Metanephros (tissue), 2 donors: ENCODE measurements around a stretch of chr1.

GRCh38 chr1:67521845-67522409 is 91.7 kb upstream of the SERBP1 start:
- RAMPAGE, long total RNA: no peak

- RAMPAGE, long total RNA: no peak
Measured at GRCh38 chr1:67540177-67540860, 110.1 kb upstream of the SERBP1 start.

GRCh38 chr1:67561533-67562375 is 123.2 kb upstream of the GADD45A start:
- RAMPAGE, long total RNA: no peak

DNA sequence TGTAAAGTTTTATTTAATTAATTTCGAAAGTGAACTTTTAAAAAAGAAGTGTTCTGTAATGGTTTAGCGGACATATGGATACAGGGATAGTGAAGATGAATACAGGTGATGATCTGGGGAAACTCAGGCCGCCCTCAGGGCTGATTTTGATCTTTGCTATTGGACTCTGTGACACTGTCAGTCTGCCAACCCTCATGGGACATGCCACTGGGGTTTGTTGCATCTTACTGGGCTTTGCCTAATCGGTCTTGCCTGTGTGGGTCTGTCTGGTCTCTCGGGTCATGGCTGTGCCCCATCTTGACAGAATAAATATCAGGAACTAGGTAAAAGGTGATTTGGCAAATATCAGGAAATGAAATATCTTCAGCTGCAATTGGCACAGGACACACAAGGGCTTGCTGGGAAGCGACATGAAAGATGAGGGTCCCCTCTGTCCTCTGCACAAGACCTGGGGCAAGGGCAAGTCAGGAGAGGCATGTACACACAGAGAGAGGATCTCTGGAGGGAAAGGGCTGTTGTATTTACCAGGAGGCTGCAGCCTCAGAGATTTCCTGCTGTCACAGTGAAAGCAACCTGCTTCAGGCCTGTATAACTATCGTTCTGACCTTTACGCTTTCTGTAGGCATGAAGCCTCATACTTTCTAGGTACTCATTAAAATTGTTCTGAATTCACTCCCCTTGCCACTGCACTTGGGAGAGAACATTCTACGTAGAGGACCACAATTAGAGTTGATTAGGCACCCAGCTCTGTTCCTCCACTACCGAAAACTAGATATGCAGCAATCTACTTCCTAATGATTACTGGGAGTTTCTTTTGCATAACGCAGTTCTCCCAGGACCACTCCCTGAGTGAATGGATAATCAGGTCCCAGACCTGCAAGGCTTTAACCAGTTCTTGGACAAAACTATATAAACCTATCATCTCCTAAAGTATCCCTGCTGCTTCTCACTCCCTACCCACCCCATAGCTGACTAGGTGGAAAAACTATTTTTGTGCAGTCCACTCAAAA is 51.9 kb upstream of the GADD45A start:
- RAMPAGE, long total RNA: no peak

DNA sequence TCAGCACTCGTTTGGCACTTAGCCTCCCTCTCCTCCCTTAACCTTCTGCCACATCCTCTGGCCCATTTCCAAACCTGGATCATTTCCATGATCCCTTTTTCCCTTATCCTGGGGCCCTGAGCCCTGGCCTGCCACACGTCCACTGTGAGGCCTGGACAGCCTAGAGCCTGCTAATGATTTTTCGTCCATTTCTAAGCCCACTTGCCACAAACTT is 37.9 kb upstream of the GADD45A start:
- RAMPAGE, long total RNA: no peak

GRCh38 chr1:67715823-67716259 is 30.8 kb downstream of the GADD45A start:
- RAMPAGE, long total RNA: no peak

DNA sequence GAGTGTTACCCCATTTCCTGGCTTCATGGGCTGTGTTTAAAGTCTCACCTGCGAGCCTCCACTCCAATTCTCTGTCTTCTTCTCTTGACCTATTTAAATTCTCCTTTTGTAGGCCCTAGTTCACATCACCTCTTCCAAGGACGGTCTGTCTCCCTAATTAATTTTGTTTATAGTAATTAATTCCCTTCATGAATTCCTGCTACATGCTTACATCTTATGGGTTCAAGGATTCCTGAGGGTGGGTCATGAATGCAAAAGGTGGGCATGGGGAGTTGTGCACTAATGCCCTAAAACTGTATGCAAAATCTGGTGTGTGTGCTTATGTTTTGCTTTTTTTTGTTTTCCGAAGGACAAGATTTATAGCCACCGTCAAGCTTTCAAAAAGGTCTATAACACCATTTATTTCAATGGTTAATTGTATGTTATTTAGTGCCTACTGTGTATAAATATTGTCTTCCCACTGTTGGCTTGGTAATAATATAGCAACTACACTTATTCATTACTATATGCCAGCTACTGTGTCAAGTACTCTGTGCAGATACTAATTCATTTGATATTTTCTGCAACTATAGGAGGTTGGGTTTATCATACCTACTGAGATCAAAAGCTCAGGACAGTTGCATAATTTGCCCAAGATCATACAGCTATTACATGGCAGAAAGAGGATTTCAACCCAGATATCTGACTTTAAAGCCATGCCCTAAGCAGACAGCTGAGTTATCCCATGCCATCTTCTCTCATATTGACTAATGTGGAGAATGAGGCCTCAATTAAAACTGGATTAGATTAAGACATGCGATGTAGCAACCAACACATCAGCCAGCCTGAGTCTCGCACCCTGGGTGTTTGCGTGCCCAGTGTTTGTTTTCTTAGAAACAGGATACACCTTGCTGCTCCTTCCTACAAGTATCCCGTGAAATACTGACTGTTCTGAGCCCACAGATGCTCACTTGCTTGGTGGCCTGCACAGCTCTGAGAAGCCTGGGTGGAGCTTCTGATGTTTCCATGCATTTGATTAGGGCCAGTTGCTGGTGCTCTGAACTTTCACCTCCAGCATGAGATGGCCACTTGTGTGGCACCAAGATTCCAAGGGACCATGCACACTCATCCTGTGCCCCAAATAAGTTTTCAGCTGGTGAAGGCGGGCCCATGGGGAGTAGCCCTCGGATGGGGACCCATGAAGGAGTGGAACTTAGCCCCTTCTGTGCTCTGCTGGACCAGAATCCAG is 34.6 kb downstream of the GADD45A start:
- RAMPAGE, long total RNA: no peak

- RAMPAGE, long total RNA: no peak
Measured at GRCh38 chr1:67723472-67724133, 38.6 kb downstream of the GADD45A start.

- RAMPAGE, long total RNA: no peak
Measured at GRCh38 chr1:67733466-67734692, 48.9 kb downstream of the GADD45A start.

DNA sequence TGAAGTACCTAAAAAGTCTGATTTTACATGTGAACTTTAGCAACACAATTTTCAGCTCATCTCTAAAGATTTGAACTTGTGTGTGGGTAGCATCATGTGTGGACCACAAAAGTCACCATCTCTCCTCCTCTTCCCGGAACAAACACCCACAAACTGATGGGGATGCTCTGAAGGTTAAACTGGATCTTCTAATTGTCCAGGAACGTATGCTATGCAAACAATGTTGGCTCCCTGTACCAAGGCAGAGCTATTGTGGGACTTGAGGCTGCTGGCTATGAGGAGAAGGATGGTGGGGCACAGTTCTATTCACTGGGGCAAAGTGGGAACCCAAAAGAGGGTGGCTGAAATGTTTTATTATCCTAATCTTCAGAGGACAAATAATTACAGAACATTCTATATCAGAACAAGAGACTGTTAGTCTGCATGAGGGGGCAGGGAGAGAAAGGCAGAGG is 62.7 kb downstream of the GADD45A start:
- RAMPAGE, long total RNA: no peak

DNA sequence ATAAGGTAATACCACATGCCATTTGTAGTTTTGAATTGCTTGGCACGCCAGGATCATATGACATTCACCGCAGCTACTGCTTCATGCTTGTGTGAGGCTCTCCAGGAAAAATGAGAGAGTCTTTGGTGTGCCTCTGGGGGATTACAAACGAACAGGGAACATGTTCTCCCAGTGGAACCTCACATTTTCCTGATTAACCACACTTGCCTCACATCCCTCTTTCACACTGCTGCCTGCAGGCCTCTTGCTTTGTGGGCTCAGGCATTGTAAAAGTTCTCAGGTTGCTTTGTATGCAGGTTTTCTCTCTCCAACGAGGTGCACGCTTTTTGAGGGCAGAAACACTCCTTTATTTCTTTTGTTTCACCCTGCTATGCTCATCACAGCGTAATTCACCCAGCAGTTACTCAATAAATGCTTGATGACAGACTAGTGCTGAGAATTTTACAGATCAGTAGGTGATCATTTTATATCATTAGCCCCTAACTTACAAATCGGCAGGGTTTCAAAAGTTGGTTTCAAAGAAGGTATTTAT is 65.2 kb downstream of the GADD45A start:
- RAMPAGE, long total RNA: no peak

DNA sequence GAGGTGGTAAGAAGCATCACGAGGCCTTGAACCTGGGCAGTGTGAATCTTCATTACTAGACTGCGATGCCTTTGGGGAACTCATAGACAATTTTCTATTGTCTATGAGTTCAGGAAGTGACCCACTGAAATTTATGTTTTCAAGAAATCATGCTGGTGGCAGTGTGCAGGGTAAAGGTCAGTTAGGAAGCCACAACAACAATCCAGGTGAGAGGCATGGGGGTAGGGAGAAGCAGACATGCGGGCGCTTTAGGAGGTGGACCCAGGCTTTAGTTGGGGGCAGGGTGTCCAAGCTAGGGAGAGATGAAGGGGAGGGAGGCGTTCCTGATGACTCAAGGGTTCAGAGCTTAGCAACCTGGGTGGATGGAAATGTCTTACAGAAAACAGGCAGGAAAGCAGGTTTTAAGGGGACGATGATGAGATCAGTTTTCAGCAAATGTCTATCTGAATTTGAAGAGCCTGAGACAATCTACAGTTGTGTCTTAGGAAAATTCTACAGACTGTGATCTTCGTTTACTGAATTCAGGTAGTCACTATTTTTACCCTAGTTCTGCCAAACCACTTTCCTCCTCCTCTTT is 14.3 kb downstream of the GNG12 start:
- RAMPAGE, long total RNA: no peak

DNA sequence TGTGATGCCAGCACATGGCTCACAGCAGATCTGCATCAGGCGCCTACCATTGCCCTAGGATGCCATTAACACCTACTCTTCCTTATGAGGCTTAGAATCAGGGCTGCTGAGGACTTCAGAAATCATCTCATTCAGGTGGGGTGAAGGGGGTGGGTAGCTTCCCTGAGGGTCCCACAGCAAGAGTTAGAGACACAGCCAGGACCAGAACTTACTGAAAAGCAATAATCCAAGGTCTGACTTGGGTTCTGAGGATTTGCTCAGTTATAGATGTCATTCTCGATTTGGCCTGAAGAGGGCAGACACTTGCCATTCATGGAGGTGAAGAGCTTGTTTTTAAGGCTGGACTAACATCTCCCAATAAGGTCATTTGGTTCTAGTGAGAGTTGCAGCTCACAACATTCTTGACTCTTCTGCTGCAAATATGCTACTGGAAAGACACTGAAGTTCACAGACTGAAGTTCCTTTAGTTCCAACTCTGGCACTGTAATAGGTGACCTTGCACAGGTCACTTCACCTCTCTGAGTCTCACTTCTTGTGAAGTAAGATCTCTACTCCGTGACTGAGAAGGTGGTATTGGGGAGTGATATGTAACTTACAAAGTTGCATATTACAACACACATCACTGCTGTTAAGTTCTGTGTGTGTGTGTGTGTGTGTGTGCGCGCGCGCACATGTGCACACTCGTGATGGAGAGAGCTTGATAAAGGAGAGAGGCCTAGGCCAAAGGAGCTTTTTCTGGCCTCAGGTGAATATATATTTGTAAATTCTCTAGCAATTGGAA is 69.8 kb upstream of the DIRAS3 start:
- RAMPAGE, long total RNA: no peak

- RAMPAGE, long total RNA: no peak
Measured at GRCh38 chr1:68191332-68191791, 41.0 kb downstream of the WLS start.

GRCh38 chr1:68217285-68217718 is 15.0 kb downstream of the WLS start:
- RAMPAGE, long total RNA: no peak

GRCh38 chr1:70209995-70210299 is 4.6 kb upstream of the LRRC40 start:
- RAMPAGE, long total RNA: no peak

- RAMPAGE, long total RNA: no peak
Measured at GRCh38 chr1:70220791-70221185, 392 bp upstream of the SRSF11 start.

DNA sequence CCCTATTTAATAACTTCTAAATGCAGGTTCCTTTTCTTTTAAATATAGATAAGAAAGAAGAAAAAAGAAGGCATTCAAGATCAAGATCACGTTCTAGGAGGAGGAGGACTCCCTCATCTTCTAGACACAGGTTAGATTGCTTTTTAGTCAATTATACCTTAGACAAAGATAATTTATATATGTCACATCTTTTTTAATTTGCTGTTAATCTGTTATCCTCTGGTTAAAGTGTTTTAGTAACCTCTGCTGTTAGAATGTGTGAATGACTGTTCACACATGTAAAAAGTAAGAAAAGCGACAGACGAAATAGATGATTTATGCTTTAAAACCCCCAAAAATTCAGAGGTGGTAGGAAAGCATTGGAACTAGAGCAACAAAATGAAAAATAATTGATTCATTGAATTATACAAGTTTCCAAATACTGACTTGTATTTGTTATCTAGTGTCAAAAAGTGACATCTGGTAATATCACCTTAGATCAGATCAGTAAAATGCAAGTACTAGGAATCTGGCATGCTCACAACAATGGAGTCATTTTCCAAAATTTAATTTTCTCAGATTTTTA is 18.3 kb downstream of the SRSF11 start:
- RAMPAGE, long total RNA: no peak

DNA sequence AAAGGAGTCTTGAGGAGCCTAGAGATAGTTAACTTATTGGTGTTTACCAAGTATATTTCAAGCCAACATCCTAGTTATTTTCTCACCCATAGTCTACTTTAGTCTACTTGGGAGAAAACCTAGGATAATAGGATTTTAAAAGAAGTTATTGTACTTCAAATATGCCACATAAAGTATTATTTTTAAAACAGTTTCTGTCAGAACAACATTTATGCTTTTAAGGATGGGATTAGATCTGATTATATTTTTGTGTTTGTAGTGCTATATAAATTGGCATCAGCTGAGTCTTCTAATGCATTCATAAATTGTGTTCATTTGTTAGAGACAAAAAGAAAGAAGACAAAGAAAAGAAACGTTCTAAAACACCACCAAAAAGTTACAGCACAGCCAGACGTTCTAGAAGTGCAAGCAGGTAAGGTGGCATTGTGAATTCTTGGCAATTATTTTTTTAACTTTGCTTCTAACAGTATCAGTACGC is 25.4 kb downstream of the SRSF11 start:
- RAMPAGE, long total RNA: no peak

DNA sequence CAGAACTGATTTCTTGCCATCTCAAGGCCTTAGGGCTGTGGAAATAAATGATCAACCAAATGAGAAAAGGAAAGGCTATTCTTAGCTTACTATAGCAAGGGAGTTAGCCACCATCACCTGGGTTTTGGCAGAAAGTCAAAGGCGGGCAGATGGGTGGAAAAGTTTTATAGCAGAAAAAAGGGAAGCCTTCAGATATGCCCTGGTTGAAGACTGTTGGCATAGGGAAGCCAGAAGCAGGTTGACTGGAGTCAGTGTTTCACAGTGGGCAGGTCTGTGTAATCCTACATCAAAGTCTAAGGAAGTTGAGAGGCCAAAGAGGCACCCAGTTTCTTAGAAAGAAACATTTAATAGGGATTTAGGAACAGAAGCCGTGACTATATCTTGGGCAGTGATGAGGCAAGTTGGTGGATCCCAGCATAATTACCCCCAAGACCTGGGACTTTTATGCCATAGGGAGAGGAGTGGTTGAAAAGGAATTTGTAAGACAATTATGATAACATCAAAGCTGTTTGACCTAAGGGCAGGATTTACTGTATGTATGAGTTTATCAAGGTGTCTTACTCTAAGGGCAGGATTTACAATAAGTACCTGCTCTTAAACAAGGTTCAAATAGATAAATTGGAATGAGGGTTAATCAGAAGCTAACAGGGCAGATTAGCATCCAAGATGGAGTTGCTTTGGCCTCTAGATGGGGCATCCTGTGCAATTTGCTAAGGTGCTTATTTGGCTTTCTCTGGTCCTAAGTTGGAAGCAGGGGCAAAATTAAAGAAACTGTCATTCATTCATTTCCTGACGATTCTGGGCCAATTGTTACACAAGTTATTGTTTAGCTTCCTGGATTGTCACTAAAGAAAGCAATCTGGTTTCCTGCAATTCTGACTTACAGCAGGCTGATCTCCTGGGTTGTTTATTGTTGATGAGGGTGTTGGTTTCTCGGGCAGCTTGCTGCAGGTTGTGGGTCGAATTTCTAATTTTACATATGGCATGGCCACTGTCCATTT is 30.0 kb downstream of the CTH start:
- RAMPAGE, long total RNA: no peak